Melanocyte of skin (primary cell): Measurements from ENCODE around the genes STXBP4, MMD and TRIM25.

DNA sequence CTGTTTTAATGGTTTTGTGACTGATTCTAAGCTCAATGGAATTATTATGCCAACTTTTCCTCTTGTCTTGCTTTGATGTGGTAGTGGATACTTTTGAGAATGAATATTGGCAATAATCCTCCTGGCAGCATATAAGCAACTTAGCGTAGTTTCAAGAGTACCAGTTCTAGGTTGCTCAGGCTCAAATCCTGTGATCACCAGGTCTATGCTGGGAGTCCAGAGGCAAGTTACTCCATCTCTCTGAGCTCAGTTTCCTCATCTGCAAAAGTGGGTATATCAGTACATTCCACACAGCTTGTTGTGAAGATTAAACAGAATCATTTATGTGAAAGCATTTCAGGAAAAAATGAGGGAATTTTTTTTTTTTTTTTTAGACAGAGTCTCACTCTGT, 480.2 kb downstream of the KIF2B start:
- CAGE, long polyA plus RNA, 2 experiments: no peak in any of the 2 experiments

GRCh38 chr17:54968346-54969434, at the start of gene STXBP4:
Gene STXBP4 (plus strand): TSS chr17:54968765.
- CAGE, long polyA plus RNA, 2 experiments: start-site peak on the minus strand in 2 of 2 experiments, at chr17:54968643-54968659 at its widest, 192 to 566 reads per replicate

- CAGE, long polyA plus RNA, 2 experiments: no peak in any of the 2 experiments
These were observed 26.5 kb upstream of the HLF start for GRCh38 chr17:55237939-55238904.

DNA sequence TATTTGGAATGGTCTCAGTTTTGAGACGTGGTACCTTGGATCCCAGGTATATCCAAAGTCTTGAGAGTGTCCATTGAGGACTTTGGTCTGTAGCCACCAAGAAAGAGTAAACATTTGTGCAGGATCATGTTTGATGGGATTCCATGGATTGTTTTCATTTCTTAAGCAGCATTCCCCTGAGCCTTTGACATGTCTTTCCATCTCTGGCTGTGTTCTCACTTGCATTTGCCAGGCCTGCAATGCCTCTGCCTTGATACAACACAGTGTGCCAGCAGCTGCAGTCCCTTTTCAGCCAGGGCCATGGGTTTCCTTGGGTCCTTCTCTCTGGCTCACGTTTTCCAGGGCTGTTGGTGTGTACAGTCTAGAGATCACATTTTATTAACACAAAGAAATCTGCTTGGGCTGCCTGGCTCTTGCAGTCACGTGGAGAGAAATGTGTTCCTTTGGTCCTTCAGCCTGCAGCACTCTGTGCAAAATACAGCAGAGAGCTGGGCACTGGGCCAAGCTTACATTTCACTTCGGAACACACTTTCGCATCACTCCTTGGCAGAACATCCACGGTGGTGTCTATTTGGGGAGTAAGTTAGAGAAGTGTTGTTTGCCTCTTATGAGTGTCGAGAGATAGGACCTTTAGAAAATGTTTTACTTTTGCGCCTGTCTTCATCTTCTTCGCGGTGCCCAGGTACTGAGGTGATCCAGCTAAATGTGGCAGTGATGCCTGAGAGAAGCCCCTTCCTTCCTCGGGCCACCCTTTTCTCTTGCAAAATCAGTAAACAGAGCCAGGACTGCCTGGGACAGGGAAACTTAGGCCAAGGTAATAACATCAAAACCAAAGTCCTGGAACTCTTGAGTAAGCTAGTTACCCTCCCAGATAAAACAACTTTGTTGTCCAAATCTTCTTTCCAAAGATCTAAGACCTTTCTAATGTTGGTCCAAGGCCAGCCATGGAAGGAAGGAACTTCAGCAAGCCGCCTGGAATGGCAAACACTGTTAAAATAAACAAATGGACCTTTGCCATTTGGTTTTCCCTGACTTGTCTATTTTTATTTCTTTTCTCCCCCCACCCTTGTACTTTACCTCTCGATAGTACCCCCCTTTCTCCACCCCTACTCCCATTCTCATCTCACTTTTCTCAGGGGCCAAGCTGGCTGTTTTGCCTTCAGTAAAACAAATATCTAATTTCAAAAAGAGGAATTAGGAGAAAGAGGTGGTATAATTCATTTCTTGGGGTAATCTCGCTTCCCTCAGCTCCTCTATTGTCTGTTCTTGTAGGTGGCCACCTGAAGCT, 20.9 kb downstream of the HLF start:
- CAGE, long polyA plus RNA, 2 experiments: no peak in any of the 2 experiments

DNA sequence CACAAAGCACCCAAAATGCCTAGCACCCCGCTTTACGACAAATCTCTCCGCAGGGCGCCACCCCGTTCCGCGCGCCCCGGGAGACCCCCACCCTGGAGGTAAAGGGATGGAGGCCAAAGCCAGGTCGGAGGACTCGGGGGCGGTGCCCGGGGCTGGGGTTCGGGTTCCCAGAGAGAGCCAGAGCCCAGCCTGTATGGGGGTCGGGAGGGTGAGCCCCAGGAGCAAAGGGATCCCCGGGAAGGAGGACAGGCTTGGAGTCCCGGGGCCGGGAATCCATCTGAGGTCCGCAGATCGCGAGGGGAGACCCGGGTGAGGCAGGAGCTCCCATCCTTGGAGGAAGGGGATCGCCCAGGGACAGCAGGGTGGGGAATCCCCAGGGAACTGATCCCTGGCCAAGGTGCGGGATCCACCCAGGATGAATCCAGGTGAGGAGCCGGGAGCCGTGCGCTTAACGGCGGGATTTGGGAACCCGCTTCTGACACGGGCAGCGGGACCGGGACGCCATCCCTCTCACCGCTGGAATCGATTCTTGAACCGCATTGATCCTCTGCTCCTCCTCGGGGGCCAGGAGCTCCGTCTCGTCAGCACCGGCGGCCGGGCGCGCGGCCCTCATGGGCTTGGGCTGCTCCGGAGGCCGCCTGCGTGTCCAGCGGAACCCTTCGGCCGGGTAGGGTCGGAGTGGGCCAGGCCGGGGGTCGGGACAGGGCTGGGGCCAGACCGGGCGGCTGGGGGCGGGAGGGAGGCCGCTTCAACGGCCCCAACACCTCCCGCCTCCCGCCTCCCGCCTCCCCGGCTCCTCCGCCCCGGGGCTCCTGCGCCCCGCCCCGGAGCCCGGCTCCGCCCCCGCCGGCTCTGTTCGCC, at the start of gene MMD:
MMD (minus strand) TSS at position 680 of the 861 bp plus-strand sequence.
- CAGE, long polyA plus RNA, 2 experiments: no peak in any of the 2 experiments

DNA sequence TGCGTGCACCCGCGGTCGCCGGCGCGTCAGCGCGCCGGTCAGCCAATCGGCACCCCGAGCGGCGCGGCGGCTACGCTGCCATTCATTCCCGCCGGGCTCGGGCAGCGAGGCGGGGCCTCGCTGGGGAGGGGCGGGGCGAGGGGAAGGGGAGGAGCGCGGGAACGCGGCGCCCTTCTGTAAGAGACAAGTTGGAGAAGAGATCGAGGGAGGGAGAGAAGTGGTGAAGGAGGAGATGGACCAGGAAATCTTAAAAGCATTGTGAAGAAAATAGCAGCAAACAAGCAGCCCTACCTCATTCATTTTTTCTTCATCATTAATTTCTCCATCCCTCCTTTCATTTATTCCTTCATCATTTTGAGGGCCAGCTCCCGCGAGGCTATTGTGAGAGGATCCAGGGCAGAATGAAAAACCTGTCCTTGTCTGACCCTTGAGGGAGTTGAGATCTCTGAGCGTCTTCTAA, 412 bp upstream of the MMD start:
- CAGE, long polyA plus RNA, 2 experiments: no peak in any of the 2 experiments

DNA sequence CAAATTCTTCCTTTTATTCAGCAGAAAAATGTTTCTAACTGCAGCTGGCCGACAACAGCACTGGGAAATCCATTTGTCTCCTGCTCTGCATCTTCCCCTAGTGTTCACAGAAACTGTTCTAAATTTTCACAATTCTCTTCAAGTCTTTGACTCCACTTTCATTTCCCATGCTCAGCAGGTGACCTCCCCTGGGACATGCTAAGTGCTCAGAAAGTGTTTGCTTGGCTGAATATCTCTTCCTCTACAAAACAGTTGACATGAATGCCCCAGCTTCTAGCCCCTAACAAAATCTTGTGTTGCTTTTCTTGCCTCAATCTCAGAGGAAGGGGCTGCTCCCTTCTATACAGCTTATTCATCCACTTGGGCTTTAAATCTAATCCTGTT, 15.7 kb upstream of the MMD start:
- CAGE, long polyA plus RNA, 2 experiments: no peak in any of the 2 experiments

DNA sequence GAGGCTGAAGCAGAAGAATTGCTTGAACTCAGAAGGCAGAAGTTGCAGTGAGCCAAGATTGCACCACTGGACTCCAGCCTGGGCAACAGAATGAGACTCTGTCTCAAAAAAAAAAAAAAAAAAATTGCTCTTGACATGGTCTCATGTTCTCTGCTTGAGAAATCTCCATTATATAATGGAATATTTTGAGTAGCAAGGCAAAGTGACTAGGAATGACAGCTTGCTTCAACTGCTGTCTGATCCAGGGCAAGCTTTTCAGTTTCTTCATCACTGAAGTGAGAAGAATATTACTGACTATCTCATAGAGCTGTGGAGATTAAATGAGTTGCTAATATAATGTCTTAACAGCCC, 24.5 kb upstream of the MMD start:
- CAGE, long polyA plus RNA, 2 experiments: no peak in any of the 2 experiments

DNA sequence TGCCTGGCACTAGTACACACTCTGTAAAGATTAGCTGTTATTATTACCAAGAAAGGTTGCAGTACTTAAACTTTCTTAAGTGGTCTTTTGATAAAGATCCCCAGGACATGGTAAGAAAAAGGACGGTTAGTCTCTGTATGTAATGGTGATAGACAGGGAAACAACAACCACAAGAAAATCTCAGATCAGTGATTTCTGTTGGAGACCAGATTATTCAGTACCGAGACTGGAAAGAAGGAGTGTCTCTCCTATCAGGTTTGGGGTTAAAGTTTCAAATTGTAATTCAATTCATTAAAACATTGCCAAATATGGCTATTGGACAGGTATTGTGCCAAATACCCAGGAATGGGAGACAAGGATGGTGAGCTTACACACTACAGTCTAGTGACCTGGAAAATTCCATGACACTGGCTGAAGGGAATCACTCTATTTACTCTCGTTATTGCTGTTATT, 24.9 kb upstream of the MMD start:
- CAGE, long polyA plus RNA, 2 experiments: no peak in any of the 2 experiments

DNA sequence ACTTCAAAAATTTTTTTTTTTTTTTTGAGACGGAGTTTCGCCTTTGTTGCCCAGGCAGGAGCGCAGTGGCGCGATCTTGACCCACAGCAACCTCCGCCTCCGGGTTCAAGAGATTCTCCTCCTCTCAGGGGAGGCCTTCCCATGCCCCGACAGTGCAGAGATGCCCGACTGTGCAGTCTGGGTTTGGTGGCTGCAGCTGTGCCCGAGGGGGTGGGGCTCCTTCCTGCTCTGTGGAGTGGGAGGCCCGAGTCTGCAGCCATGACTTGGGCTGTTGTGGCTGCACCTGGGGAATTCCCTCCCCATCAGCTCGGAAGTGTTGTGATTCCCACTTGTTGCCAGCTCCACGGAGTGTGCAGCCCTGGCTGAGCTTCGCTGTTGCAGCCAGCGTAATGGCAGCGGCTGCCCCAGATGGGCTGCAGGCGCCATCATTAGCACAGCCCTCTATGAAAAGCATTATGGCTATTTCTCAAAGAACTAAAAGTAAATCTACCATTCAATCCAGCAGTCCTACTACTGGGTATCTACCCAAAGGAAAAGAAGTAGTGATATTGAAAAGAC, 145.0 kb downstream of the TMEM100 start:
- CAGE, long polyA plus RNA, 2 experiments: no peak in any of the 2 experiments

- CAGE, long polyA plus RNA, 2 experiments: no peak in any of the 2 experiments
These were observed 42.6 kb upstream of the ANKFN1 start for GRCh38 chr17:56110565-56111248.

GRCh38 chr17:56153655-56153873, 289 bp downstream of the ANKFN1 start:
- CAGE, long polyA plus RNA, 2 experiments: no peak in any of the 2 experiments

GRCh38 chr17:56819881-56820206, 13.9 kb downstream of the C17orf67 start:
- CAGE, long polyA plus RNA, 2 experiments: no peak in any of the 2 experiments

DNA sequence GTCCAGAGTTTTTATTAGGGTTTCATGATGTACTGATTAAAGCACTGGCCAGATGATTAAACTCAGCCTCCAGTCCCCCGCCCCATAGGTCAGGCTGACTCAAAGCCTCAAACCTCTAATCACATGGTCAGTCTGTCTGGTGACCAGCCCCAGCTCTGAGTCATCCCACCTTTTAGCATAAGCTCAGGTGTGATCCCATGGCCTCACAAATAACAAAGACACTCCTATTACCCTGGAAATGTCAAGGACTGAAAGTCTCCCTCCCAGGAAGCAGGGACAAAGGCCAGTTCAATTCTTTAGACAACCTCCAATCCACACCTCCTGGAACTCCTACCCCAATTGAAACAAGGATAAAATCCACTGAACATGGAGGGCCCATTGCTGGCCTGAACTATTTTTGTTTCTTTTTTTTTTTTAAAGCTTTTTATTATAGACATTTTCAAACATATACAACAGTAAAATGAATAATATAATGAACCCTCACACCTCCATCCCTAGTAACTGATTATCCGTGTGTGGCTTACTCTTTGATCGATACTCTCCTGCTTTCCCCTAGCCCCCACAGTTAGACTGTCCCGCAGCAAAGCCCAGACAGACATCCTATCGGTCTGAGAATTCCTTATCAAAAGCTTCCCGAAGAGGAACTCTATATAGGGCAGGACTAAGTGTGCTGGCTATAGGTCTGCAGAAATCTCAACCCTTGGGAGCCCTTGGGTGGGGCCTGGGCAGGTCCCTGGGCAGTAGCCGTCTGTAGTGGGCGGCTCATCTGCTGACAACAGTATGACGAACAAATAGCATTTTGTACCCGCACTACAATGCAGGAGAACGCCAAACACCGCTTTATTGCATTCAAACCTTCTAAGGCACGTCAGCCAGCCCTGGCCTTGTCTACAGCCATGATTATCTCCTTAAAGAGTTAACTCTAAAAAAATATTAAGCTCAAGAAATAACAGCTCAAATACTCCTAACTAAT, 25.5 kb downstream of the TRIM25 start:
- CAGE, long polyA plus RNA, 2 experiments: no peak in any of the 2 experiments

GRCh38 chr17:56913253-56914303, at the start of gene TRIM25:
Gene TRIM25 (minus strand): TSS chr17:56914049.
- CAGE, long polyA plus RNA, 2 experiments: start-site peak on the minus strand in 1 of 2 experiments, at chr17:56914040-56914085 at its widest, 175 to 188 reads per replicate

DNA sequence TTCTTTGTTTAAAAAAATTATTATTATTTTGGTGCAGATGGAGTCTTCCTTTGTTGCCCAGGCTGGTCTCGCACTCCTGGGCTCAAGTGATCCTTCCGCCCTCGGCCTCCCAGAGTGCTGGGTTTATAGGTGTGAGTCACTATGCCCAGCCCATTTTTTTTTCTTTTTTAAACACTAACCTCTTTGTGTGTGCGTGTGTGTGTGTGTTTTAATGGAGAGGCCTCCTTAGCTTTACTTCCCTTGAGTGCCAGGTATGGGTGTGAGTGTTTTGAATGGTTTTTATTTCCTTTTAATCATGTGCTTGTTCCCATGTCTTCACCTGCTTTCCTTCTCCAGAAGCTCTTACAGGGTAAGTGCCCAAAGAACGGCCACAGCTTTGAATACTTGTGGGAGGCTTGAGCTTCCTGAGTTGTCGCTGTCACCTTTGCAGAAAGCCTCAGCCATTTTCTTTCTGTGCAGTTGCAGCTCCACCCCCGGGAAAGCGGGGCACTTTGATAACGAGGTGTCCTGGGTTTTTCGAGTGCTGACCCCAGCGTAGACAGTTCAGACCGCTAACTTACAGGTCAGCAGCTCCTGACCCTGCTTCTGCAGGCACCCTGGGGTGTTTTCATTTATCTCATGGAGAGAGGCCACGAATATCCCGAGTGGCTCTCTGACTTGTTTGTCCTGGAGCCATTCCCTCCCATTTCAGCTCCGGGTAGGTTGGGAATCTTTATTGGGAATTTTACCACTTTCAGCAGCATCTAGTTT, 22.6 kb downstream of the AKAP1 start:
- CAGE, long polyA plus RNA, 2 experiments: no peak in any of the 2 experiments

GRCh38 chr17:57264546-57265579, 8.5 kb downstream of the MSI2 start:
- CAGE, long polyA plus RNA, 2 experiments: no peak in any of the 2 experiments

- CAGE, long polyA plus RNA, 2 experiments: no peak in any of the 2 experiments
These were observed 14.7 kb downstream of the MSI2 start for GRCh38 chr17:57270830-57271678.

GRCh38 chr17:57287712-57288775, 31.7 kb downstream of the MSI2 start:
- CAGE, long polyA plus RNA, 2 experiments: no peak in any of the 2 experiments

DNA sequence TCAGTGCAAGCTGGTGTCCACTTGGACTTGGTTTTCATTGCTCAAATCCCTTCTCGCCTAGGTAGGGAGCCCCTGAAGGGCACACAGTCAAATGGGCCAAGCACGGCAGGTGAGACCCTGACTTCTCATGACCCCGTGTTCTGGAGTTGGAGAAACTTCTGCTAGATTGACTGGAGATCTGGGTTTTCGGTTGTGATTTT, 120.0 kb downstream of the MSI2 start:
- CAGE, long polyA plus RNA, 2 experiments: no peak in any of the 2 experiments